ENCODE measurements around a stretch of chr4.

- PRO-cap: no peak
These were observed 32.9 kb downstream of the ZNF721 start for GRCh38 chr4:465918-466685.

DNA sequence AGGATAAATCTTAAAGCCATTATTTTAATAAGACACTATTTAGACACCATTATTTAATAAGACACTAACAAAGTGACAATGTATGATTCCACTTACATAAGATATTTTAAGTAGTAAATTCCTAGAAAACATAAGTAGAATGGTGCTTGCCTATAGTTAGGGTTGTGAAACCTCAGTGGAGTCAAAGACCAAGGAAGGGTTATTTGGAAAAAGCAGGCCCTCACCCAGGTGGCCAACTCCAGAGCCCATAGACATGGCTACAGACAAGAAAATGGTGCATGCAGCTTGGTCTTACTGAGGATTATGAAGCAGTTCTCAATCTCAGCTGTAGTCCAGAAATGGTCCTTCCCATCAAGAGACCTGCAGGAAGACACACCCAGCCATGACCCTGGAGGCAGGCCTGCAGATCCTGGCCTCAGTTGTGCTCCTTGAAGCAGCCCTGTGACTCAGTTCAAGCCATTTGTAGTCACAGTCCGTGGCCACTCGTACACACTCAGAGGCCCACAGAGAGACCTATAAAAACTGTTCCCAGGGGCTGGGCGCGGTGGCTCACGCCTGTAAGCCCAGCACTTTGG lies 31.5 kb downstream of the ZNF721 start:
- PRO-cap: no peak

GRCh38 chr4:674794-675579 lies 645 bp downstream of the MYL5 start:
- PRO-cap: no peak

- PRO-cap: no peak
These were observed 3.7 kb upstream of the SLC49A3 start for GRCh38 chr4:692538-693125.

GRCh38 chr4:730351-730768 lies 24.7 kb downstream of the PCGF3 start:
- PRO-cap: no peak

DNA sequence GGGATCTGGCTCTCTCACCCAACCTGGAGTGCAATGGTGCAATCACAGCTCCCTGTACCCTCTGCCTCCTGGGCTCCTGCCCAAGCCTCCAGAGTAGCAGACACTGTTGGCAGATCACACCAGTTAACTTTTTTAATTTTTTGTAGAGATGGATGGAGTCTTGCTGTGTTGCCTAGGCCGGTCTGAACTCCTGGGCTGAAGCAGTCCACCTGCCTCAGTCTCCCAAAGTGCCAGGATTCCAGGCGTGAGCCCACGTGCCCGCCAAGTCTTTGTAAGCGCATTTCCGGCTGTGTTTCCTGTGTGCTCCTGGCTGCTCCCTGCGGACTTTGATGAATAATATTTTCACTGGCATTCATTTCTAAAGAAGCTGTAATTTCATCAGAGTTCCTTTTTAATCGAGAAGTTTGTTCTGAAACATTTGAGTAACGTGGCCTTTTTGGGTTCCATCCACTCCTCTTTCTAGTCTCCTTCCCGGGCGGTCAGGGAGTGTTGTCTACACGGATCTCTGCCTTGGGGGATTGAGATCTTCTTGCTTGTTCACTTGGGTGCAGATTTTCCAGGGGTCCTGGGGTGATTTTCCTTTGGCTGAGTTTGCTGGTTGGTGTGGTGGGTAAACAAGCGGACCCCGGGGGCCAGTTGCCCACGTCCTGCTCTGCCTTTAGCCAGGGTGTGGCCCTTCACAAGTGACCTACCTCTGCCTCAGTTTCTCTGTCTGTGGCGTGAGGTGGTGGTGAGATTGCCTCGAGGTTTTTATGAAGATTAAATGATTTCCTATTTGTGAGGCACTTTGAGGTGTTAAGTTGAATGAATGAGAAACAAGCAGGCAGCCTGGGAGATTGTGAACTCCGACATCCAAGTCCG lies 44.4 kb downstream of the PCGF3 start:
- PRO-cap: no peak

GRCh38 chr4:759708-760201 lies 54.1 kb downstream of the PCGF3 start:
- PRO-cap: no peak

- PRO-cap: bidirectional peak, plus-strand start at chr4:781691, minus-strand start at chr4:781457; bidirectional peak, plus-strand start at chr4:782191, minus-strand start at chr4:781849
These were observed 44.4 kb downstream of the CPLX1 start for GRCh38 chr4:781517-781891.

GRCh38 chr4:783093-783563 lies 42.8 kb downstream of the CPLX1 start:
- PRO-cap: no peak

DNA sequence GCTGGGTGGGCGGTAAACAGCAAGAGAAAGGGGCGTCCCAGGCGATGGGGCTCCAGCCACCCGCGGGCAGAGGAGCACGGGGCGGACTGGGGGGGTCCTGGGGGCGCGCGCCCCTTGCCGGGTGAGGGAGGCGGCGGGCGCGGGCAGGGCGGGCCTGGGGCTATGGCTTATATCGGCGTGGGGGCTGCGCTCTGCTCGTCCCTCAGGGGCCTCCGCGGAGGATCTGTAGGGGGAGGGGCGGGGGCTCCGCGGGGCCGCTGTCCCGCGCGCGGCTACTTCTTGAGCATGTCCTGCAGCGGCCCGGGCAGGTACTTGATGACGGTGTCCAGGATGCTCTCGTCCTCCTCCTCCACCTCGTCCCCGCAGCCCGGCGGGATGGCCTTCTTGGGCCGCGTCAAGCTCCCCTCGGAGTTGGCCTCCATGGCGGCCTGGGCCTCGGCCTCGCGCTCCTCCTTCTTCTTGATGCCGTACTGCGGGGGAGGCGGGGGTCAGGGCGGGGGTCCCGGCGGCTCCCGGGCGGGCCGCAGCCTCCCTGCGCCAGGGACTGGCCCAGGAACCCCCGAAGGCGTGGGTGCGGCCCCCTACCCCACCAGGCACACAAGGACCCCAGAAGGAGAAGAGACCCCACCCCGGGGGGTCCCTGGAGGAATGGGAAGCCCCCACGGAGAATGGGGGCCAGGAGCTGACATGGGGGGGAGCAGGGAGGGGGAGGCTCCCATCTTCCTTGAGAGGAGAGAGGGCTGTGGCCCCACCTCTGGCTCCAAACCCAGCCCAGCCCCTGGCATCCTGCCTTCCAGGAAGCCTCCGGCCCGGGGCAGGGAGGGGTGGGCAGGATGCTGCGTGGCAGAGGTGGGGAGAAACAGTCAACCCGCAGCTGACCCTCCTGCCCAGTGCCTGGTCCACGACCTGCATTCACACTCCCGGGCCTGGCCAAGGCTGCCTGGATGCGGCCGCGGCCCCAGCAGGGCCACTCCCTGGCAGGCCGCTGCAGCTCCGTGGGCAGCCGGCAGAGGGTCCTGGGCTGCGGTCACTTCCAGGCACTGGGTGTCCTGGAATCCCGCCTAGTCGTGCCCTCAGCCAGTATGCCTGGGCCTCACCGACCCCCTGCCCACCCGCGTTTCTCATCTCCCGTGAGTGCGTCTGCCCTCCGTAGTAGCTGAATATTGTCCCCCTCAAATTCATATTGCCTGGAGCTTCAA lies 39.3 kb downstream of the CPLX1 start:
- PRO-cap: no peak

DNA sequence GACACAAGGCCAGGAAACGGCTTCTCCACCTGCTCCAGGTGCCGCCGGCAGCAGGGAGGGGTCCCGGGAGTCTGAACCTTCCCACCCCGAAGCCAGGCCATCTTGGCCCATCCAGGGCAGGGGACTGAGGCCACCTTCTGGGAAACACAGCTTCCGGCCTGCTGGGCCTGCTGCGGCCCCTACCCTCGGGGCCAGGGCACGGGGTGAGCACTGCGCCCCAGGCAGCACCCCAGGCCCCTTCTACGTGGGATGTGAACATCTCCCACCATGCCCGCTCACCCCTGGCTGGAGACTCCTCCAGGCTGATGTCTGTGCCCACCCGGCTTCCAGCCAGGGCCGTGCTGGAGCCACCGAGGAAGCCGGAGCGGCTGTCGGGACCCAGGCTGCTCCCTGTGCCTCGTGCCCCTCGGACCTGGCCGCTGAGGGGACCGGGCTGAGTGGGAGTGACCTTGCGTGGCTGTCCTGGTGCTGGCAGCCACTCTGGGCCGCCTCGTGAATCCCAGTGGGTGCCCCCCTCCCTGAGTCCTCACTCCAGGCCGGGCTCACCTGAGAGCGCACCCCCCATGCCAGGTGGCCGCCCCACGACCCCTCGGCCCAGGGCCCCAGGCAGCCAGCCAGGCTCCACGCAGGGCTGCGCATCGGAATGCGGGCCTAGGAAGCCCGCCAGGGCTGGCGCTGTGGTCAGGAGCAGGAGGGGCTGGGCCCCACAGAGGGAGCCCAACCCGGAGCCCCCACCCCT lies 34.2 kb downstream of the CPLX1 start:
- PRO-cap: no peak

- PRO-cap: no peak
These were observed 27.0 kb downstream of the CPLX1 start for GRCh38 chr4:798869-799378.

GRCh38 chr4:879061-880368 lies 52.6 kb downstream of the GAK start:
- PRO-cap: no peak

DNA sequence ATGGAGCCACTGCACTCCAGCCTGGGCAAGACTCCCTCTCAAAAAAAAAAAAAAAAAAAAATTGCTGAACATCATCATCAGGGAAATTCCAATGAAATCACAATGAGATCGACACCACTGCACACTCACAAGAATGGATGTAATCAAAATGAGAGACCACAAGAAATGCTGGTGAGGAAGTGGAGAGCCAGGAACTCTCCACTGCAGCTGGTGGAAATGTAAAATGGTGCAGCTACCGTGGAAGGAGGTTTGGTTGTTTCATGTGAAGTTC lies 8.0 kb downstream of the GAK start:
- PRO-cap: no peak

DNA sequence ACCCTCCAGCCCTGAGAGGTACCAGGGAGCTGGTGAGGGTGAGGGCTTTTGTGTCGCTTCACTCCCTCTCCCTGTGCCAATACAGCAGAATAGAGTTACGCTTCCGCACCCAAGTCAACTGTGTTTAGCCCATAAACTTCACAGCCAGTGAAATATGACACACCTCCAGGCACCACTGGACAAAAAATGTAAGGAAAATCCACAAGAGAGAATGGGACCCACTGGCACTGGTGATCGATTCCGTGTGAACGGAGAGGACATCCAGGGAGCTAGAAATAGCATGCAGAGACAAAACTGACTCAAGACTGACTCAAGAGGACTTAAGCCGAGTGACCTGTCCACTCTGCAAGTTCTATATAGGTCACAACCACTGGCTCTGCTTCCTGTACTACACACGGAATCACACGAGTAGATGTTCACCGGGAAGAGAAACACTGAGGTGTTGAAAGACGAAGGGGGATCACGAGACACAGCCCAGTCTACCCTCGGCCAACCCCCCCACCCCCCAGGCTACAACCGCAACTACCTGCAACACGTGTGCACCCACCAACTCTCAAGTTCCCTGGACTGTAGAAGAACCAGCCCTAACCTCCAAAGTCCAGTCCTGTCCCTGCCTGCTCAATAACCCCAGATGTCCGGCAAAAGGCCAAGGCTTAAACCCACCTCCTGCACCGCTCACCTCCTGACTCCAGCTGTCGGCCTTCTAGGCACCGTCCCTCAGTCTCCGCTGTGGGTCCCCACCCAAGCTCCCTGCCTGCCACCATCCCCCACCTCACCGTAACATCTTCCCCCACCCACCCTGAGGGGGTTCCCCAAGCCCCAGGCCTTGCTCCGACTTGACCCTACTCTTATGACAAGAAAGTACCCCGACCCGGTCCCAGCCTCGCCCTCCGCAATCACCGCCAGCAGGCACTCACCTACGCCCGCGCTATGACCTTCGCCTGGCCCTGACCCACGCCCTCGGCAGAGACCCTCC lies 902 bp downstream of the GAK start:
- PRO-cap: no peak

- PRO-cap: no peak
These were observed 8.2 kb upstream of the FGFRL1 start for GRCh38 chr4:1002815-1003938.

DNA sequence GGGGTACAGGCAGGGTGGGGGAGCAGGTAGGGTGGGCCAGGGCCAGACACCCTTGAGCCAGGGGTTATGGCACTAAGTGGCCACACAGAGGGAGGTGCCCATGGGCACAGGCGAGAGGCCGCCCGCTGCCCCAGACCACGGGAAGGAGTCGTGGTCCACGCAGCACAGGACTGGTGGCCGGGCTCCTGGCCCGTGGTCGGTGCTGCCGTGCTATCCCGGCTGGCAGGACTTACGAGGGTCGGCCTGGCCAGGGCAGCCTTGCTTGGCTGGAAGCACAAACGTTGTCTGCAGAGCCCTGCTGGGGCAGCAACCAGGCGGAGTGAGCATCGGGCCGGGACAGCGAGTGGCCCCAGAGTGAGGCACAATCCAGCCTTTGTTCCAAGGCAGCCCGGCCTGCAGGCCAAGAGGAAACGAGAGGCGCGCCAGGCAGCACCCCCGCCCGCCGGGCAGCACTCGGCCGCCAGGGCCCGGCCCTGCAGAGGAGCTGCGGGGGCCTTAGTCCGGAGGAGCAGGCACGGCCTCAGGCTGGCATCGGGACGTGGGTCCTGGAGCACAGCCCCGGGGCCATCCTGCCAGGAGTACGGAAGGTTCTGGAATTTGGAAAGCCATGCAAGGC lies 24.0 kb downstream of the FGFRL1 start:
- PRO-cap: bidirectional peak, plus-strand start at position 452 of the sequence, minus-strand start at position 287 of the sequence

DNA sequence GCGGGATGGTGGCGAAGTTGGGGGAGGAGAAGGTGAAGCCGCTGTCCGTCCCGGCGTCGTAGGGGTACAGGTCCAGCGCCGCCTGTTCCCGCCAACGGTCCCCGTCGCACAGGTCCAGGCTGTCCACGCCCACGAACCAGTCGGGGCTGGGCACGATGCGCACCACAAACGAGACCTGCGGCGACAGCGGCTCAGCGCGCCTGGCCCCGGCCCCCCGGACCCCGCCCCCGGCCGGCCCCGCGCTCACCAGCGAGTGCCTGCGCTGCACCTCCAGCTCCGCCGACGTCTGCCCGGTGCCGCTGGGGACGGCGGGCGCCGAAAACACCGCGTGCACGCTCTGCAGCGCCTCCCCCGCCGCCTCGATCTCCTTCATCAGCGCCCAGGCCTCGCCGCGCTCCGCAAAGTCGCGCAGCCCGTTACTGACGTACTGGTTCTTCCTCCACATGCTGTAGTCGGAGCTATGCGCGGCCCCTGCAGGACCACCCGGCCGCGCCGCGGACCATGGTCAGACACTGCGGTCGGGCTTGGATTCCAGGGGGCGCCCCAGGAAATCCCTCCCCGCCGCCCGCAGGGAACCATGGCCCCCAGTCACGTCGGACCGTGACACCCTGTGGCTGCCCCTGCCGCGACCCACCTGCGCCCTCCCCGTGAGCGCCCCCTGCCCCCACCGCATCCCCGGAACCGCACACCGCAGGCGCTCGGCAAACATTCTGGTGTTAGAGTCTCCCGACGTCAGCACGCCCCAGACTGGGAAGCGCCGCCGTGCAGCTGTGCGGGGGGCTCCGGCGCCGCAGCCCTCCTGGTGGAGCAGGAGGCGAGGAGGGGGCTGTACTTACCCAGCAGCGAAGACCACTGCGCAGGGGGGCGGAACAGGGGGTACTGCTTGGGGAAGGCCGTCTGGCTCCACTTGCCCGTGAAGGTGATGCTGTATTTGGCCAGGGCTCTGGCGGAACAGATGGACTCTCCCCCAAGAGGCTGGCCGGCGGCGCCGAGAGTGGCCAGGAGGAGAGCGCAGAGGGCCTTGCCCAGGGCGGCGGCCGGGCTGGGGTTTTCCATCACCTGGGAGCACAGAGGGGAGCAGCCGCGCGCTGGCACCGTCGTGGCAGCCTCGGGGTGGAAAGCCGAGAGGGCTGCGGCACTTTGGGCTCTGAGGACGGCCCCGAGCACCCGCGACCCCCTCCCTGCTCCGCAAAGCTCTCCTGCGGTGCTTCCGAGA lies 959 bp downstream of the SPON2 start:
- PRO-cap: no peak

DNA sequence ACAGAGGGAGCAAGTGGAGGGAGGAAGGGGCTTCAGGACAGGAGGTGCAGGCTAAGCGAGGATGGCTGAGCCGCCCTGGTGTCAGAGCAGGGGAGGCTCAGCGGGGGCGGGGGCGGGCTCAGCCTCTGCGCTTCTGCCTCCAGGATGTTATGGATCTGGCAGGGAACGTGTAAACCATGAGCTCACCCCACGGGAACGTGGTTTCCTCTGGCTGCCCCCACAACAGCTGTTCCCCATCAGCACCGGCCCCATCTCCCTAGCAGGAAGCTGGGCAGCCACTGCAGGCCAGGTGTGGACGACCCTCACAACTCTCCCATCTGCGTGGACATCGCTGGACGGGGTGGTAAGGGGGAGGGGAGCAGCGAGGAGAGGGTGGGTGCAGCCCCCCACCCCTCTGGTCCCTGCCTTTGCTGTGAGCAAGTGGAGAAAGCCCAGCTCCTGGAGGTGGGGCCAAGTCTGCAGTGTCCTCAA lies 28.0 kb upstream of the SPON2 start:
- PRO-cap: no peak

- PRO-cap: no peak
These were observed 35.4 kb upstream of the SPON2 start for GRCh38 chr4:1207668-1208244.